Diencephalon (tissue), 2 donors: ENCODE results near the gene DCTN1.

GRCh38 chr2:74100916-74102035 is 46.4 kb downstream of the BOLA3 start:
- RAMPAGE, long total RNA = no peak

DNA sequence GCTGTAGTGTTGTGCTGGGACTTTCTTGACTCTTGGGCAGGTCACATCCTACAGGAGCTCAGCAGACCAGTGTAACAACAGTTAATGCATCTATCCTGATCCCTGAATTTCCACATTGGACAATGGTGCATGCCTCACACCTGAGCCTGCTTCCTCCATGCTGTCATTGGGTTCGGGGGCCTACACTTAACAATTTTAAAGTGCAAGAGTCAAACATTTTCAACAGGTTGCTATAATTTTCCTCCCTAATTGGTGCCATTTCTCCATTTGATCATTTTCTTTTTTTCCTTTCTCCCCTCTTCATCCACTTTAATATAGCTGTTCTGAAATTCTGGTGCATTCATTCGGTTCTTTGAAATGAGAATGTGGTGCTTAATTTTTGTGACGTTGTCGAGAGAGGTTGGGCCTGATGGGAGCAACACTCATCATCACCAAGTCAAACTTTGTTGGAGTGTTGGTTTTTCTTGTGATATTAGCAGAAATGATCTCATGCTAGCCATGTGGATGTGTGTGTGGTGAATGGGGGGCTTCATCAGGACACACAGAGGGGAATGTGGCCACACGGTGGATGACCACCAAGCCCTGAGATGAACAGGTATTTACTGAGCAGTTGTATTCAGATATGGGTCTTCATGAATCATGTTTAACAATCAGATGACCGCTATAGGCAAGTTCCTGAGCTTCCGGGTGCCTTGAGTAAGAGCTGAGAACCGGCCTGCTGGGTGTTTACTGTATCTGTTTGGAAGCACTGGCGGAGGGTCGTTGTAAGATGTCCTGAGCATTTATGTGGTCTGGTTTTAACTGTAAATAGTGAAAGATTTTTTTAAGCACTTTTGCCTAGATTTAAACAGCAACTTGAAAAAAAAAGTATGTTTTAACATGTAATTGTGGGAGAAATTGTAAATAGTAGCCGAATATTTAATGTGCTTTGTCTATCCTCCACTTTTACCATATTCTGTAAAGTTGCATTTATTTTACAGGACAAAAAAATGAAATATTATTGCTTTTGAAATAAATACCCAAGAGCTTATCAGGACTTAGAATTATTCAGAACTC is 44.1 kb downstream of the BOLA3 start:
- RAMPAGE, long total RNA = no peak

- RAMPAGE, long total RNA = no peak
These were observed 40.9 kb downstream of the BOLA3 start for GRCh38 chr2:74106733-74107369.

- RAMPAGE, long total RNA = no peak
These were observed 1.6 kb upstream of the BOLA3 start for GRCh38 chr2:74149074-74149903.

- RAMPAGE, long total RNA = no peak
These were observed 8.0 kb upstream of the BOLA3 start for GRCh38 chr2:74155514-74156253.

DNA sequence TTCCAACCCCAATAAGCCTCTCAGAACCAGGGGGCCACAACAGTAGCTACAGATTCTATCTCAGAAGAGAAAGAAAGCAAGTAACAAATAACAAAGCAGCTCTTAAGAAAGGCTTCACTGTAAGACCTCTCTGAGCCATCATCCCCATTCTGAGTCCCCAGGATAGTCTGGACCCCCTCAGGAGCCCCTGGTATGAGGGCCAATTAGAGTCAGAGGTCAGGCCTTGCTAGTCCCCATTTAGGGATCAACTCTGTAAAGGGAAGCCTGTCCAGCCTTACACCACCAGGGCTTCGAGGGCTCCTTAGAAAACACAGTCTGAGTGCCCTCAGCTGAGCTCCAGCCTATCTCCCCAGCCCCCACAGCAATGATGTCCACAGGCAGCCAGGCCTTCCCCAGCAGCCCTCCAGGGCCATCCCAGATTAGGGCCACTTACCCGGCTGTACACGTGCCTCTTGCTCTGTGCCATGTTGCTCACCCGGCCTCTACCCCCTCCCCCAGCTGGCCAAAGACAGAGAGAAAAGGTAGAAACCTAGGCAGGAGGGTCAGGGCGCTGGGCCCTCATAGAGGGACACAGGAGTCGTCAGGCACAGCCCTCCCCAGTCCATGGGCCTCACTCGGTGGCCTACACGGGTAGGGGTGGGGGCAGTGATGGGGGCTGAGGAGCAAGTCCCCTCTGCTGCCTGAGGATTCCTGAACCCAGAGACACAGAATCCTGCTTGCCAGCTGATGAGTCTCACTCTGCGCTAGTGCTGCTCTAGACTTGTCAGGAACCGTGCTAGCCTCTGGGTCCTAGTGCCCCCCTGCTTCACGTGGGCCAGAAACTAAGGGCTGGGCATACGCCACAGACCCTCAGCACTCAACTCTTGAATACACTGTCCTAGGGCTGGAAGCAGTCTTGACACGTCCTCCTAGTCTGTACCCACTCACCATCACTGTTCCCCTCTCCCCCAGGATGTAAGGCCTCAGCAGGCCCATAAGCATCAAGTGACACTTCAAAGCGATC is at the start of gene DCTN1:
Gene DCTN1, minus strand, starts transcription at position 740 of the 1,003 bp plus-strand sequence.
- RAMPAGE, long total RNA = start-site peak on the minus strand centred at position 730 of the sequence, 65 bp wide, 1,188 and 213 reads in 2 replicates

GRCh38 chr2:74414537-74414801 is 7.0 kb downstream of the C2orf81 start:
- RAMPAGE, long total RNA = no peak

DNA sequence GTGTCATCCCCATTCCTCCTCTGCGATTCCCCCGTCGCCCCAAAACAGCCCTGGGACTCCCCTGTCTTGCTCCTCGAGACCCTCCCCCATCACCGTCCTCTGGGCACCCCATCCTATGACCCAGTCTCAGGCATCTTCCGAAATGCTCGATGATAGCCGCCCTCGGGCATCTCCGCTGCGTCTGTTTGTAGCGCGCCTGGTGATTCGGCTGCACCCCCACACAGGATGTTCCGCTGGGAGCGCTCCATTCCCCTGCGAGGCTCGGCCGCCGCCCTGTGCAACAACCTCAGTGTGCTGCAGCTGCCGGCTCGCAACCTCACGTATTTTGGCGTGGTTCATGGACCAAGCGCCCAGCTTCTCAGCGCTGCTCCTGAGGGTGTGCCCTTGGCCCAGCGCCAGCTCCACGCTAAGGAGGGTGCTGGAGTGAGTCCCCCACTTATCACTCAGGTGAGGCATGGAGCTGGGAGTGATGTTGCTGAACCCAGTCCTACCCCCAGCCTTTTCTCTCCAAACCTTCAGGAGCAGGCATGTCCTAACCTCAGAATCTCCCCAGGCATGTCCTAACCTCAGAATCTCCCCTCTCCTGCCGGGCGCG is 496 bp downstream of the WDR54 start:
- RAMPAGE, long total RNA = no peak

- RAMPAGE, long total RNA = no peak
These were observed 6.1 kb downstream of the DOK1 start for GRCh38 chr2:74560457-74561175.

GRCh38 chr2:74816455-74816917 is 17.4 kb upstream of the HK2 start:
- RAMPAGE, long total RNA = no peak

- RAMPAGE, long total RNA = no peak
These were observed 409 bp upstream of the HK2 start for GRCh38 chr2:74833440-74833996.

- RAMPAGE, long total RNA = no peak
These were observed 4.1 kb downstream of the HK2 start for GRCh38 chr2:74838003-74838506.

DNA sequence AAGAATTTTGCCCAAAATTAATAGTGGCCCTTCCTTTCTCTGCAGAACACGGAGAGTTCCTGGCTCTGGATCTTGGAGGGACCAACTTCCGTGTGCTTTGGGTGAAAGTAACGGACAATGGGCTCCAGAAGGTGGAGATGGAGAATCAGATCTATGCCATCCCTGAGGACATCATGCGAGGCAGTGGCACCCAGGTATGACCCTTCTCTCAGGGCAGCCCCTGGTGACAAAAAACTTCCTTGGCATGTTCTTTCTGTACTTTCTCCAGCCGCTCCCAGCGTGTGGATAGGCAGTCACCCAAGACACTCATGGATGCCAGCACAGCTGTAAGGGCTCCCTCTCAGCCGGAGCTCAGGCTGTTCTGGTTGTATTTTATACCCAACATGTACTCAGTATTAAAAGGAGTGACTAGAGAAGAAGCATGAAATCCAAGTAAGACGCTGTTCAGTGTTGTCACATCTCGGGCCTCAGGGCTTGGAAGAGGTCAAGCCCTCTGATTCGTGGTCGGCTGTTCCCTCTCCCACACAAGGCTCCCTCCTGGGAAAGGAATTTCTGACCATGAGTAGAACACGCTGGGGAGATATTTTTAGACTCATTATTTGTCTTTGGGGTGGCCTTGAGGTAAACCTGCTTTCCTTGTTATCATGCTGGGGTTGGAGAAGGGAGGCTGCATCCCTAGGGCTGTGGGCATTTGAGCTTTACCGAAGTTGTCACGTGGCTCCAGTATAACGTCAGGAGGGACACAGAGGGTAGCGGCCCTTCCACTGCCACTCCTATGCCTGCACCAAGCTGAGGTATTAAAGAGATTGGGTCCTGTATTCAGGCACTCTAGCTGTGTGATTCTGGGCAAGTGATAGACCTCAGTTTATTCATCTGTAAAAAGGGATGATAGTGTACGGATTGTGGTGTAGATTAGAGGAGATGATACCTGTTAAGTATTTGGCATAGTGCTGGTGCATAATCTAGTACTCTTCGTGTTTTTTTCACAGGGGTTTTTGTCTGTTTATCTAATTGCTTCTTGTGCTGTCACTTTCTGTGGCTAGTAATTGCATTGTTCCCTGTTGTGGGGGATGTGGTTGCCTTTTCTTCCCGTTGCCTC is 34.0 kb downstream of the HK2 start:
- RAMPAGE, long total RNA = no peak

GRCh38 chr2:74886240-74886753 is 52.4 kb downstream of the HK2 start:
- RAMPAGE, long total RNA = no peak

DNA sequence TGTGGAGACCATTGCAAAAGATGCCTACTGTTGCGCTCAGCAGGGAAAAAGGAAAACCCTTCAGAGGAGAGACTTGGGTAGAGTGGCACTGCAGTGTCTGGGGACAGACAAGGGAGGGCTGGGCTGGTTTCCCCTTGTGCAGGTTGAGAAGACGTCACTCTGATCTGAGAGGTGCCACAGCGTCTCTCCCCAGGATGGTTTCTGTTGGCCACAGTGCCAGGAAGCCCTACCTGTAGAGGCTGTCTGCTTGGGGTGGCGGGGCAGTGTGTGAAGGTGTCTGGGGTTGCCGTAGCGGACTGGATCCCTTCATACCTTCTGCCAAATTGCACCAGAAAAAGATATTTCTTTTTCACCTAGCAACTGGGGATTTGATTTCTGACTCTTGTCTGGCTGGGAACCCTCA is 907 bp downstream of the POLE4 start:
- RAMPAGE, long total RNA = no peak

- RAMPAGE, long total RNA = no peak
These were observed 33.5 kb downstream of the POLE4 start for GRCh38 chr2:74991839-74992532.

- RAMPAGE, long total RNA = no peak
These were observed 42.1 kb downstream of the EVA1A start for GRCh38 chr2:75518616-75519076.

- RAMPAGE, long total RNA = no peak
These were observed 40.6 kb upstream of the MRPL19 start for GRCh38 chr2:75605703-75606622.

GRCh38 chr2:75680365-75681103 is 30.2 kb downstream of the GCFC2 start:
- RAMPAGE, long total RNA = no peak

DNA sequence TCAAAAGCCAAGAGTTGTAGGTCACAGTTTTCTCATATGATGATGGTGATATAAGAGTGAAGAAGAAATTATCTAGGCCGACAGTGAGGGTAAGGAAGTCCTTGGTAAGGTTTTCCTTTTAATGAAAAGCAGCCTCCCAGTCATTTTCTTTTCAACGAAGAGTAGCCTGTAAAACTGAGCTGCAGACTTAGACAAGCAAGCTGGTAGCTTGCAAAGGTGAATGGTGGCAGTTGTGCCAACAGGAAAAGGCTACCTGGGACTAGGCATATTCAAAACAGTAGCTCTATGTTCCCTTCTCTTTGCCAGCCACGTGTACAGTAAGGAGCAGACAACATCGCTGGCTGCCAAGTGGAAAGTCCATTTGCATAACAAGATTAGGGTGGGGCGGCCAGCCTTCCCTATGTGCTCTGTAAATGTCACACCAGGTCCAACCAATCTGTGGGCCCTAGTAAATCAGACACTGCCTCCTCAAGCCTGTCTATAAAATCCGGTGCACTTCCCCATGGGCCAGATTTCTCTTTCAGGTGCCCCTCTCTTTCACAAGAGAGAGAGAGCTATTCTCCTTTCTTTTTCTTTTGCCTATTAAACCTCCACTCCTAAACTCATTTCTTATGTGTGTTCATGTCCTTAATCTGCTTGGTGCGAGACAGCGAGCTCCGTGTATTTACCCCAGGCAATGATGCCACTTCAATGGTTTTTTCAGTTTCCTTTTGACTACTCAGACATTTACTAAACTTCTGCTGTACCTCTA is 297.3 kb upstream of the GCFC2 start:
- RAMPAGE, long total RNA = no peak